GM23338 (cell line): ENCODE data around the genes EYS and LMBRD1.

DNA sequence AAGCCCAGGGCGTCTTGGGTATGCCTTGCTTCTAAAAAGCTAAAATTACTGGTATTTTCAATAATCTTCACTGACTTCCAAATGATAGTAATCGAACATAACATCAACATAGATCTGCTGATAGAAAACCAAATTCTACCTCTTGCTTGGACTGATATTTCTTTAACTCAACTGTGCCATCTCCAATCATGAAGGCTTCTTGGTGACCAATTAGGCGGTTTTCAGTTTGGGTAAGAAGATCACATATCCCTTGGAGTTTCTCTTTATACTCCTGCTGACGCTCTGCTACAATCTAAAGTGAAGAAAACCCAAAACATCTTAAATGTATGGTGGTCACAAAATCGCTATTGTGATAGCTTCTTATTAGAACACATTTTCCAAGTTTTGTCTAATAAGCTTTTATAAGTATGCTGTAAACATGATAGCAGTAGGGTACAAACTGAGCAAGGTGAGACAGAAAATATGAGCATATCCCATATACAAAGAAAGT, 352.6 kb upstream of the COL21A1 start:
- PRO-cap = no peak
- RAMPAGE, long total RNA = no peak

DNA sequence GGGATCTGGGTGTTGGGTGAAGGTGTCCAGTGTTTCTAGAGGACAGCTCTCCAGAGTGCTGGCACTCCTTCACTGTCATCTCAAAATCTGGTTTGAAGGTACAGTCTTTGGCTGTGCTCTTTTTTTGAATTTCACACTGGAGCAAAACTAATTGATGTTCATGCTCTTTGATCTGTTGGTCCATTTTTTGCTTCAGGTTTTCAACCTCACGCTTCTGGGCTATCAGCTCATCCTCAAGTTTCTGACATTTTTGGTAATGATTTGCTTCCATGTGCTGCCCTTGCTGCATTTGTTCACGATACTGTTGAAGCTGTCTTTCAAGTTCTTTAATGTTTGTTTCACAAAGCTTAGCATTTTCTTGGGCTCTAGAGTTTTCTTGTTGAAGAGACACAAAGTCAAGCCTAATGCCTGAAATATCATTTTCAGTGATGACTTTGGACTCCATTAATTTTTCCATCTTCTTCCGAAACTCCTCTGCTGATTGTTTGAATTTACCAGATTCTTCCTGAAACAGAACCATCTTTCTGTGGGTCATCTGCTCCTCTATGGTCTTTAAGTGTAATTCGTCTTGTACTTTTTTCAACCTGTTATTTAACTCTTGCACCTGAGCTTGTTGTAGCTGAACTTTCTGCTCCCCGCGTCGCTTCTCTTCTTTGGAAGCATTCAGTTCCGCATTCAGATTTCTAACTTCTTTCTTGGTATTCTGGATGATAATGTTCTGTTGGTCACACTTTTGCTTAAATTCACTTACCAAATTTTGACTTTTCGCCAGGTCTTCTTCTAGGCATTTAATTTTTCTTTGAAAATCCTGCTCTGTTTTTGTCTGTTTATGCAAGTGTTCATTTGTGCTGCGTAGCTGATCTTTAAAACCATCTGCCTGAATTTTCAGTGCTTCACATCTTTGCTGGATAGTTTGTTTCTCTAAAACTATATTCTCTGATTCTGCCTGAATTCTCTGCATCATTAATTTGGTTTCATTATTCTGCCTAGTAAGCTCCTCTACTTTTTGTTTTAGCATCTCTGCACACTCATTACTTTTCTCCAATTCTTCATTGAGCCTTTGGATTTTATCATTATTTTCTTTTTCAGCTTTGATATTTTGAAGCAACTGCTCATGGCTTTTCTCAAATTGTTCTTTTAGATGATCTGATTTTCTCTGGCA, 335.9 kb downstream of the DST start:
- PRO-cap = no peak
- RAMPAGE, long total RNA = no peak

DNA sequence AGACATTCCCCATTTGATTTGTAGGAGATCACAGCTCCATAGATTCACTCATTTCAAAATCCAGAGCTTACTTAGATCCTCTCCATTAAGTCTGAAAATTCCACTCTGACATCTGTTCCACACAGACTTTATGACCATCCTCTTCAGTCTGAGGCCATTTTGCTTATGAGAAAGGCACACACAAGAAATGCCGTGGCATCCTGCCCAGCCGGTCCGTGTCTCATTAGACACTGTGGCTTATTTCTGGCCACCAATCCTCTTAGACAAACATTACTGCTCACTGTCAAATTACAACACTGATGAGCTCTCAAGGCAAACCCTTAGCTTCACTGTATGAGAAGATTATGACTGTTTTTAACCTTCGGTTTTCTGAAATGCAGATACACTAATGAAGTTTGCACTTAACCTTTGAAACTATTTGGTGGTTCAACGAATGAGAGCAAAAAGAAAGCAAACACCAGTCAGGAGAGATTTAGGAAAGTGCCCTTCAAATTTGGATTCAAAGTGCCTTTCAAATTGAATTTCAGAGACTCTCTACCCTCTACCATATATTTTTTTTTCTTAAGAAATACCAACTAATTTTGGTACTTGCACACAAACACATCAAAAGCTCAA, 261.4 kb downstream of the DST start:
- PRO-cap = no peak
- RAMPAGE, long total RNA = no peak

DNA sequence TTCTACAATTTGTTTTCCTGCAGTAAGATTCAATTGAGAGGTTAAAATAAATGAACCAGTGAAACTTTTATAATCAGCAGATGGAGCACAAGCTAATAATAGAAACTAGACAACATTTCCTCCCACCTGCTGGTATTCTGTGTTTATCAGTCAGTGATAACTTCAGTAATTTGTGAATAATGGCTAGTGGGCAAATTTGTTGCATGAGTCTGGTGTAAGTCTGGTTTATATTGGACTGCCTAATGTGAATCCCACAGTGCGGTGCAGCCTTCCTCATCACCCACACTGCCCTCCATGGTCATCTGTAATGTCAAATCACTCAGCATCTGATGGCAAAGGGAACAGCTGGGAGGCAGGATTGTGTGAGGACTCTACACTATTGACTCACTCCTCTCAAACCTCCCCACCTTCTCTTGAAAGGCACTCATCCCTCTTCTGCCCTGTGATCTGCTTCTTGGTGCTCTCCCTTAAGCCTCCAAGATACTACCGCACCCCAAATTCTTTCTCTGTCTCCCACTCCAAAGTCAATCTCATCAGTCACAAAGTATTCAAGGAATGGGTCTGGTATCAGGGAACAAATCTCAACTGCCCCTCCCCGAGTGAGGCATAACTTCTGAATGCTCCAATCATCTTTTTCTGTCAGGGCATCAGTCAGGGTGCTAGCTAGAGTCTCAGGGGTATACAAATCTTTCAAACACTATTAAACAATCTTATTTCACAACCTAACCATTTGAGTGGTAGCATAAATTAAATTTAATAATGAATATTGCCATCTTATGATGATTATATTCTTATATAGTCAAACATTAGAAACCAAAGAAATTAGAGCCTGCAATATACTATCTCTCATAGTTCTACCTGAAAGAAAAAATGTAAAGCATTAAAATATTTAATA, 145.7 kb downstream of the DST start:
- PRO-cap = no peak
- RAMPAGE, long total RNA = no peak

DNA sequence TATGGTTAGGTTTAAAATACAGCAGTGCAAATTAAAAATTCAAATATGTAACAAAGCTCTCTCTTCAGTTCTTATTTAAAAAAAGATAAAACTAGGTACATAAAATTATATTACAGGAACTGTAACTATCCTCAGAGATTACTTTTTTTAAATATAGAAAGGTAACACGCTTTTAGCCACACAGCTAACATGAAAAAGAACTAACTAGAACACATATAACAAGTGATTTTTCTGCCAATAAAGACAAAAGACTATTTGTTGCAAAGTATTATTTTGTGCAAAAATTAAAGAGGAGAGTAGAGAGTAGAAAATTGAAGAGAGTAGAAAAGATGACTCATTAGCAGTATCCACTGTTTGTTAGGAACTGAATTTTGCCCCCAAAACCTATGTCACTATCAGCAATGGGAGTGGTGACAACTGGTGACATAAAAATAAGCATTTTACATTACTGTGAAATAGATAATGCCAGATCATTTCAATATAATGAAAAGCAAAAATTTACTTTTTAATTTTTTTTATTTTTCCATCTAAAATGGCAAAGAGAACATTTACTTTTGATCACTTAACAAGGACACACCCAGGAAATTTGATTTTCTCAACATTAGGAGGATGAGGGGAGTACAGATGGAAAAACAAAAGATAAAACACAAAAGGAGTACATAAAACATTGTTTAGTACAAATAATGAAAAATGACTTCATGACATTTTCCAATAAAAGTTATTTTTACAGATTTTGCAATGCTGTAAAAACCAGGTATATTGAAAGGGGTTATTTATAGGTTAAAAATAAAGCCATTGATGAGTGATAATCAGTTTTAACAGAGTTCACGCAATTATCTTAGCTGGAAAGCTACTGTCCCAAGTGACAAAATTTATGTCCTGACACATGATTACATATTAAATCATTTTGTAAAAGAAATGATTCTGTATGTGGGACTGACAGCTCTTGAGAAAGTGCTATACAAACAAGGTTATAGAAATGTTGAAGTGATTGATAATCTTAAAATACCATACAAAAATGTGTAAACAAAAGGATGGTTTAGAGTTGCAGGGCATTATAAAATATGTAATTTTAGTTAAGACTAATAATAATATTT, 16.5 kb downstream of the BAG2 start:
- PRO-cap = no peak
- RAMPAGE, long total RNA = no peak

DNA sequence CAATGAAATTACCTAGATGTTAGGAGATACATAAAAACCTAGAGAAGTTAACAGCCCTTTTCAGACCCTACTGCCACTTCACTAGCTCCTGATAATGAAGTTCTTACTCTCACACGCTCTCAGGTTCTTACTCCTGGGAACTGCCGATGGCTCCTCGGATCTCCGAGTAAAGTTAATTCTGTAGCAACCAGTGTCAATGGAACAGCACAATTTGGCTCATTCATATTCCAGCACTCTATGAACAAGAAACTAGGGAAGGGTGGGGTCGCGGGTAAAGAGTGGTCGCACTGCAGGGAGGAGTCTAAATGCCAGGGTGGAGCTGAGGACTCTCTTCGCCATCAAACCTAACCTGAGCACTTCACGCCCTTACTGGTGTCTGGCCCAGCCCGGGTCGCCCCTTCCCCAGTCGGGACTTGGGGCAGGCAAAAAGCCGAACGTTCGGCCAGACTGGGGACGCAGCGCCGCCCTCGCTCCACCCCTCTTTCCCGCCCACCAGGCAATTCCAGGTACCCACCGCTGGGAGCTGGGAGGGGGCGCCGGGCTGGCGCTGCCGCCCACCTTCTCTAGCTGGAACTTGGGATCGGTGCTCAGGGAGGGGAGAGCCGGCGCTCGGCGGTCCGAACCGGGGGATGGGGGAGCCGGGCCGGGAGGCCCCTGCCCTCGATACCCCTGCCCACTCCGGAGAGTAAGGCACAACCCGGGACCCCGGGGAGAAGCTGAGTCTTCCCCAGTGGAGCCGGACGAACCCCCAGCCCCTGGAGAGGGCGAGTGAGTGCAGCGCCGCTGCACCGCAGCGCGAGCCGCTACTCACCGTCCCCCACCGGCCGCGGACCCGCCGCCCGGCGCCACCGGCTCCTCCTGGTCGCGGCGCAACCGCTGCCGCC, 653 bp downstream of the RAB23 start:
- PRO-cap = bidirectional peak, plus-strand start at position 405 of the sequence, minus-strand start at position 371 of the sequence; bidirectional peak, plus-strand start at position 572 of the sequence, minus-strand start at position 565 of the sequence
- RAMPAGE, long total RNA = no peak

- PRO-cap = no peak
- RAMPAGE, long total RNA = no peak
Observed at GRCh38 chr6:57262189-57263104, 40.3 kb upstream of the RAB23 start.

DNA sequence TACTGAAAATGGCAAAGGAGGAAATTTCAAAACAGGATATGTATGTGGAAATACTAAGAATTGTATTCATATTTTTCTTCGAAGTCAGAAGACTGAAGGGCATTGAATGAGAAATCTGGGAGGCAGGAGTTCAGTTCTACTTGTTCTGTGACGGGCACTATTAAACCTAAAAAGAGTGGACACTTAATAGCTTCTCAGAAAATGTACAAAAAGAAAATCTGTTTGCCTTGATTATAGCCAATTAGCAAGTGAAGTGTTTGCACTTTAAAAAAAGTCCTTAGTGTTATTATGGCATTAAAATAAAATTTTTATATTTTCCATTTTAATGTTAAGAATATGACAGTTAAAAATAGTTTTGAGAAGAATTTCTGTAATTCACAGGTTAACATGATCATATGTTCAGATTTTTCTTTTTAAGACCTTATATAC, 114.9 kb downstream of the PRIM2 start:
- PRO-cap = no peak
- RAMPAGE, long total RNA = no peak

DNA sequence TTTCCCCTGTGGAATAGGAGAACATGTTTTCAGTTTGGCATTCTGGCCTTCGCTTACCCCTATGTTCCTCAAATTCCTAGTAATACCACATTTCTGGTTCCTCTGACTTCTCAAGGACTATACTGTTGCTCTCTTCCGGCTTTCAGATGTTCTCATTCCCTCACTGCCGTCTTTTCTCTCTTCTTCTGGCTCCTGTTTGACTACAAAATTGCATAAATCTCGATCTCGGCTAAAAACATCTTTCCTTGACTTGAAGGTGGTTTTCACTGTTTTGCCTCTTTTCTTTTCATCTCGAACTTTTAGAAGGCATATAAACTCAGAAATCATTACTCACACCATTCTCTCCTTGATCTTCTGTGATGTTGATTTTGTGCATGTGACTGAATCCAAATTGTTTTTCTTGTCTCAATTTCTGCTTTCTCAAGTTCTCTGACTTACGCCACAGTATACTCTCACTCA, 71.9 kb upstream of the KHDRBS2 start:
- PRO-cap = no peak
- RAMPAGE, long total RNA = no peak

DNA sequence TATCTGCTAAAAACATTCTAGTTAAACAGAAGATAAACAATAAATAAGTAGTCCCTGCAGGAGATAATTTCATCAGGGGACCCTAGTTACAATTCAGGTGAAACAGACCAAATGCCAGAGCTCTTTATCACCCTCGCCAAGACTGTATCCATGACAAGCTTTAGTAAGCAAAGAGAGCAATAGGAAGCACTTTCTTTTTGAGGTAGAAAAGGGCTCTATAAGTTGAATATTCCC, 50.0 kb upstream of the PTP4A1 start:
- PRO-cap = no peak
- RAMPAGE, long total RNA = no peak

GRCh38 chr6:63581268-63581563, 8.9 kb downstream of the PTP4A1 start:
- PRO-cap = no peak
- RAMPAGE, long total RNA = no peak

DNA sequence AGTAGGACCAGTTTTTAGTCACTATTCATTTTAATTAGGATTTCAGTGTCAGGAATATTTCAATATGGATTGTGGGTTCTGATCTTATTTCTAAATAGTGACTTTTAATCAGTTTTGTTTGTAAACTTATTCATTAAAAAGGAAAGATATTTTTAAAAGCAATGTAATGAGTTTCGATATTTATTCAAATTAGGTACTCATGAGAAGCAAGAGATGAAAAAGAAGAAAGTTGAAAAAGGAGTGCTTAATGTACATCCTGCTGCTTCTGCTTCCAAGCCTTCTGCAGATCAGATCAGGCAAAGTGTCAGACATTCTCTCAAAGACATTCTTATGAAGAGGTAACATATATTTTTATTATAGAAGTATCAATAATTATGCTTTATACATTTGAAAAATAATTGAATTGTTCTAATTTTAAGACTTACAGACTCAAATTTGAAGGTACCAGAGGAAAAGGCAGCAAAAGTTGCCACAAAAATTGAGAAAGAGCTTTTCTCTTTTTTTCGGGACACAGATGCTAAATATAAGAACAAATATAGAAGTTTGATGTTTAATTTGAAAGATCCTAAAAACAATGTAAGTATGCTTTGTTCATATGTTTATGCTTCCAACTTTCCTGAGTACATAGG, 62.5 kb downstream of the PHF3 start:
- PRO-cap = no peak
- RAMPAGE, long total RNA = no peak

DNA sequence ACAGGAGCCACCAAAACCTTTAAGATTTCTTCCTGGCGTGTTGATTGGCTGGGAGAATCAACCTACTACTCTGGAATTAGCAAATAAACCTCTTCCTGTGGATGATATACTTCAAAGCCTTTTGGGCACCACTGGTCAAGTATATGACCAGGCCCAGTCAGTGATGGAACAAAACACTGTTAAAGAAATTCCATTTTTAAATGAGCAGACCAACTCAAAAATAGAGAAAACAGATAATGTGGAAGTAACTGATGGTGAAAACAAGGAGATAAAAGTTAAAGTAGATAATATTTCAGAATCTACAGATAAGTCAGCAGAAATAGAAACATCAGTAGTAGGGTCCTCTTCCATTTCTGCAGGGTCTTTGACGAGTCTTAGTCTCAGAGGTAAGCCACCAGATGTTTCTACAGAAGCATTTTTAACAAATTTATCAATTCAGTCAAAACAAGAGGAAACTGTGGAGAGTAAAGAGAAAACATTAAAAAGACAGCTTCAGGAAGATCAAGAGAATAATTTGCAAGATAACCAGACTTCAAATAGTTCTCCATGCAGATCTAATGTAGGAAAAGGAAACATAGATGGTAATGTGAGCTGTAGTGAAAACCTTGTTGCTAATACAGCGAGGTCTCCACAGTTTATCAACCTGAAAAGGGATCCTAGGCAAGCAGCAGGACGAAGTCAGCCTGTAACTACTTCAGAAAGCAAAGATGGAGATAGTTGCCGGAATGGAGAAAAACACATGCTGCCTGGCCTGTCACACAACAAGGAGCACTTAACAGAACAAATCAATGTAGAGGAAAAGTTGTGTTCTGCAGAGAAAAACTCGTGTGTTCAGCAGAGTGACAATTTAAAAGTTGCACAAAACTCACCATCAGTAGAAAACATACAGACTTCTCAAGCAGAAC, 76.5 kb downstream of the PHF3 start:
- PRO-cap = no peak
- RAMPAGE, long total RNA = no peak

- PRO-cap = no peak
- RAMPAGE, long total RNA = no peak
Observed at GRCh38 chr6:65270885-65271194, 30.4 kb upstream of the ZC3H11C start.

DNA sequence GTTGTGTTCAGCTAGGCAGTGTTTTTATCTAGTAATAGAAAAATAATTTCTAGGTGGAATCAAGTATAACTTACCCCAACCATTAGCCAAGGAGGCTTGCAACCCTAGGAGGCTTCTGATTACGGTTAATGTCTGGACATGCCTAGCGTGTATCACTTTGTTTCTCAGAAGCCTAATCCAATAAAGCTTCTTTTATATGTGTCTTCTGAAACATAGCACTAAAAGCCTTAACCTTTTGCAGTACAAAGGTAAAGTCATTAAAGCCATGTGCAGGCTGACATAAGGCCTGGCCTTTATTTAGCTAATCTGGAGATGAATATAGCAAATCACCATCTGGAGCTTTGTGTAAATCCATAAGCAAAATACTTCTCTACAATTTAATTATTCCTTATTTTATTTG, at the start of gene EYS:
TSS of gene EYS (minus strand) at position 166 of the 400 bp plus-strand sequence.
- PRO-cap = no peak
- RAMPAGE, long total RNA = no peak

GRCh38 chr6:68575866-68576446, 59.1 kb upstream of the ADGRB3 start:
- PRO-cap = bidirectional peak, plus-strand start at chr6:68576322, minus-strand start at chr6:68576186
- RAMPAGE, long total RNA = no peak

DNA sequence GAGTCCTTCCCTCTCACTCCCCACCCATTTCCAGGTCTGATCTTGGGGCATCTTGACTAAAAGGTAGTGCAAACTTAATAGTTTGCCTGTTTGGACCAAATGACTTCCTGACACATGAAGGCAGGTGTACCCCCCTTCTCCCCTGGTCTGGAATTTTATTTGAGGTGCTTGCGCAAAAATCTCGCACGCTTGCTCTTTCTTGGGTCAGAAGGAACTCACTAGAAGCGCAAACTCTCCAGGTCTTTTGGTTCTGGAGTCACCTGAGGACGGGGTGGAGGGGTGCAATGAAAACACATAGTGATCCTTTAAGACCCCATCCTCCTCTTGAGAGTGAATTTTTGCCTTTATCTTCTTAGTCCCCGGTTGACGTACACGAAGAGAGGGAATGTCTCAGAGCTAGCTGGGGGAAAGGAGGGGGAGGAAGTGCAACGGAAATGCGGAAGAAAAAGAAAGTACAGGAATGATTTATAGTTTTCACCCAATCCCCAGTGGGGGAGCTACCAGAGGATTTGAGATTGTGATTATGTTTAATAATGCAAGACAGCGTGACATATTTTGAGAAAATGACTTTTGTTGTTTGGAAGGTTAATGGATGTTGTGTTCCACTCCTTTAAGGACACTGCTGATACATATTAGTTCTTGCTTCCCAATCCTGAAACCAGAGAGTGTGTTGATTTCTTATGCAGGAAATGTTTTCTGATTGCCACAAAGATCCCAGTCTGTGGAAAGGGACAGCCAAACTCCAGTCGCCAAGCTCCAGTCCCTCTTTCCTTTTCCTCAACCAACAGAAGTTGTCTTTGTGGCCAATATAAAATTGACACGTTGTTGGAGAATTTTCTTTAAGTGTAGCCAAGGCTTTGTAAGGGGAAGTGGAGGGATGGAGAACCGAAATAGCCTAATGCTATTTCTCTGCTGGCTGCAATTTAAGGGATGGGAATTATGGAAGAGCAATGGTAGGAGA, 5.1 kb downstream of the ADGRB3 start:
- PRO-cap = no peak
- RAMPAGE, long total RNA = no peak

DNA sequence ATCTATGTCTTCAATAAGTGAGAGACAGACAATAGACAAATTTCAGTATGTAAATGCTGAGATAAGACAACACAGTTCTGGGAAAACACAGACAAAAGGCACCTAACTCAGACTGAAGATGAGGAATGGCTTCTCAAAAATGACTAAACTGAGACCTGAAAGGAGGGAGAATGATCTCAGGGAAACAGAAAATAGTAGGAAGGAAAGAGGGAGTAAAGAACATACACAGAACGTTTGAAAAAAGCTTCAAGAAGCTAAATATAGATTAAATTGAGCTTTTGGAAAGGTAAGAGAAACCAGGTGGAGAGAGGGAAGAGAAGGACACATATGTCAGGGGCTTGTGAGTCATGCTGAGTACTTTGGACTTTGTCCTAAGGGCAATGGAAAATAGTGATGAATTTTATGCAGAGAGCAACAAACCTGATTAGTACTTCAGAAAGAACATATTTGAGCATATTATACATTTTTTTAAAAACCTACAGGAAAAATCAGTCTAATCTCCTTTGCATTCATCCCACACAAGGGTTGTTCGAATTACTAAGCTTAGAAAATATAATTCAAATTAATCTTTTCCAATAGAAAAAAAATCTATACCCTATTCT, 16.0 kb downstream of the LMBRD1 start:
- PRO-cap = no peak
- RAMPAGE, long total RNA = no peak

DNA sequence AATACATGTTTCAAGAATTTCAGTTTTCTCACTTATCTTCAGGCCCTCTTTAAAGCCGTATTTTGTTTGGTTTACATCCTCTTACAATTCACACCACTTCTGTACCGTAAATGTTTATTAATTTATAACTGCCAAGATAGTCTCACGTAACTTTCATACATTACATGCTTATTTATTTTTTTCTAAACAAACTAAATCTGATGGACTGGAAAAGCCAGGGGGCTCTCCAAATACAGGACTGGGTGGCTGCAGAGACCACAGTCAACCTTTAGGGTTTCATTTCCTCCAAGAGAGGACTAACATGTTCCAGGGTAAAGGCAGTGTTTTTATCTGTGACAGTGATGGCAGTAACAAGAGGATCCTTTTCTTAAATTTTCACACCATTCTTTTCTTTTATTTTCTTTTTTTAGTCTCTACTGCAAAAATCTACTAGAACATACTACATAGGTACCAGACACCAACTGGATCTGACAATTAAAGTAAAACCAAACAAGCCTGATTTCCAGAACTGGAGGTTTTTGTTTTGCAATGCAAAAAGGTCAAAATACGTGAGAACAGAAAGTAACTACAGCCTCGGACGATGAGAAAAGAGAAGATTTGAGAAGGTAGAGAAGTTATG, 1.3 kb downstream of the LMBRD1 start:
- PRO-cap = no peak
- RAMPAGE, long total RNA = no peak

DNA sequence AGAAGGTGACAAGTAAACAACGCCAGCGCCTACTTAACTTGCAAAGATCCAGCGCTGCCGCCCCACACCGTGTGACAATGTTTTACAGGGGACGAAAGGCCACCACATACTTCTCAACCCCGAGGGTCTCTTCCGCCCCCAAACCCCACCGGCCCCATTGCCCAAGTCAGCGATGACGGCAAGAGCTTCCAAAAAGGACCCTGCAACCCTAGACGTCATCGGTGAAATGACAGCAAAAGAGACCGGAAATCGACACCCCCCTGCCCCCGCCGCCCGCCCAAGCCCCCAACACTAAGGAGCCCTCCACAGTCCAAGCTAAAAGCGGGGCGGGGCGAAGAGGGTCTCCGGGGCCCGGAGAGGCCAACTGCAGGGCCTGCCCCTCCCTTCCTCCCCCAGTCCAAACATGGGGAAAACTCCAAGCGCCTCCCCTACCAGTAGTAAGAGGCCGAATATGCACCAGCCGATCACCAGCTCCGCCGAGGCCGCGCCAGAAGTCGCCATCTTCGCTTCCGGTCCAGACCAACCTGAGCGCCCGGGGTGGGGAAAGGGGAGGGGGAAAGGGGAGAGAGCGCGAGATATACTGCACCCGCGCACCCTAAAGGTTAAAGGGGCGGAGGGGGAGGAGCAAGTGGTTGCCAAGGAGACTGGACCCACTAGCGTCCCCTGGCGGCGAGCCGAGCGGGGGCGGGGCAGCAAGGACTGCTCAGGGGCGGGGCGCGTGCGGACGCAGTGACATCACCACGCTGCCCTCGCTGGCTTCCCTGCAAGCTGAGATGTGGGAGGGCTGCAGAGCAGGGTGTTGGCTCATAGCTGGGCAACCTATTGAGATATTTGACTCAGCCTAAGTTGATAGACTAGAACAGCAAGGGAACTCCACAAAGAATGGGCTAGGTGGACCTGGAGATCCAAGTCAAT, at the start of gene LMBRD1:
TSS of gene LMBRD1 (minus strand) at position 630 of the 915 bp plus-strand sequence.
- PRO-cap = bidirectional peak, plus-strand start at position 157 of the sequence, minus-strand start at position 168 of the sequence; bidirectional peak, plus-strand start at position 306 of the sequence, minus-strand start at position 222 of the sequence; bidirectional peak, plus-strand start at position 771 of the sequence, minus-strand start at position 526 of the sequence
- RAMPAGE, long total RNA = start-site peak on the minus strand centred at position 514 of the sequence, 25 bp wide, 388 and 96 reads in 2 replicates